ENCODE measurements around a stretch of chr7.

- PRO-cap: no peak
- RAMPAGE, long total RNA, 4 experiments: no peak in any of the 4 experiments
Observed at GRCh38 chr7:150753002-150753719, 15.9 kb downstream of the GIMAP5 start.

- PRO-cap: no peak
- RAMPAGE, long total RNA, 4 experiments: no peak in any of the 4 experiments
Observed at GRCh38 chr7:150947079-150947627, 31.0 kb downstream of the KCNH2 start.

- PRO-cap: no peak
- RAMPAGE, long total RNA, 4 experiments: no peak in any of the 4 experiments
Observed at GRCh38 chr7:150973894-150974385, 4.2 kb downstream of the KCNH2 start.

DNA sequence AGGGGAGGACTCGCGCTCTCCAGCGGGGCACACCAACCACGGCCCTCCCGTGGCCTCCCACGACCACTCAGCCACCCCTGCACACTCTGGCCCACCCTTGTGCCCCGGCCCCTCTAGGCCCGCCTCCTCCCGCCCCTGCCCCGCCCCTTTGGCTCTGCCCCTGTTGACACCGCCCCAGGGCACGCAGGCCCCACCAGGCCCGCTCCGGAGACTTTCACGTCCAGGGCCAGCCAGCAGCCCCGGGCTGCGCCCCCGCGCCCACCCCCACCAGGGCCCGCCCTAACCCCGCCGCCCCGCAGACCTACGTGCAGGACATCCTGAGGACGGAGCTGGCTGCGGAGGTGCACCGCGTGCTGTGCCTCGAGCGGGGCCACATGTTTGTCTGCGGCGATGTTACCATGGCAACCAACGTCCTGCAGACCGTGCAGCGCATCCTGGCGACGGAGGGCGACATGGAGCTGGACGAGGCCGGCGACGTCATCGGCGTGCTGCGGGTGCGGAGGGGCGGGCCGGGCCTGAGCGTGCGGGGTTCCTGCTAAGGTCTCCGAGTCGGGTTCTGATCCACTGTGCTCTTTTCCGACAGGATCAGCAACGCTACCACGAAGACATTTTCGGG, 10.8 kb downstream of the ATG9B start:
- PRO-cap: unidirectional peak, plus-strand start at position 443 of the sequence; unidirectional peak, plus-strand start at position 497 of the sequence
- RAMPAGE, long total RNA, 4 experiments: no peak in any of the 4 experiments

DNA sequence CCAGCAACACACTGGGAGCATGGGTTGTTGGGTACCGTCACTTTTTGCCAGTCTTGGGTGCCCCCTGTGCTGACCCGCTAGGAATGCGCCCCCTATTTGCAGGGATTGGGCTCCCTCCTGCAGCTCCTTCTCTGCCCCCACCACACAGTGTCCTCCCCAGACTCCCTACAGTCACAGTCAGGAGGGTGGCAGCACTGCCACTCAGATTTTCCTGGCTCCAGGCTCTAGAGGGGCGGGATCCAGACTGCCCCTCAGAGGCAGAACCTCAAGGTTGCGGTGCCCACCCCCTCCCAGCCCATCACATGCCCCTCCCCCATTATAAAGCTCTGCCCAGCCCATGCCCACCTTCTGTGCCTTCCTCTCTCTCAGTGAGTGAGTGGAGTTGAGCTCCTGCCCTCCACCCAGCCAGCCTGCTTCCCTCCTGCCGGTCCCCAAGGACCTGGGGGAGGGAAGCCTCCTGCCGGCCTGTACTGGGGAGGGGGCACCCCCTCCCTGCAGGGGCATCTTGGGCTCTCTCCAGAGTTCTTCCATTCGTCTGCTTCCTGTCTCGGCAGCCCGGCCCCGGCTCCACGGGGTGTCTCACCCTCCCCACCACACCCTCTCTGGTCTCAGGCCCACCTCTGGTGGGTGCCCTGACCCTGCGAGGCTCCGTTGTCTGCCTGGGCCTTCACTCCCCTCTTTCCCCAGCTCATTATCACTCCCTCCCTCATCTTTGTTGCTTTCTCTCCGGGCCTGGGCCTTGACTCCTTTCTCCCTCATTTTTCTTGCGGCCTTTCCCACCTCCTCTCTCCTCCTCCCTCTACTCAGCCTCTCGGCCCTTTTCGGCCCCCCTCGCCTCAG, 1.7 kb downstream of the SLC4A2 start:
- PRO-cap: no peak
- RAMPAGE, long total RNA, 4 experiments: no peak in any of the 4 experiments

- PRO-cap: bidirectional peak, plus-strand start at chr7:151115561, minus-strand start at chr7:151115471
- RAMPAGE, long total RNA, 4 experiments: no peak in any of the 4 experiments
Observed at GRCh38 chr7:151115060-151115989, 29.1 kb downstream of the AGAP3 start.

- PRO-cap: no peak
- RAMPAGE, long total RNA, 4 experiments: no peak in any of the 4 experiments
Observed at GRCh38 chr7:151135623-151136140, 31.8 kb downstream of the GBX1 start.

GRCh38 chr7:151246476-151246902, 2.0 kb downstream of the SMARCD3 start:
- PRO-cap: no peak
- RAMPAGE, long total RNA, 4 experiments: no peak in any of the 4 experiments

DNA sequence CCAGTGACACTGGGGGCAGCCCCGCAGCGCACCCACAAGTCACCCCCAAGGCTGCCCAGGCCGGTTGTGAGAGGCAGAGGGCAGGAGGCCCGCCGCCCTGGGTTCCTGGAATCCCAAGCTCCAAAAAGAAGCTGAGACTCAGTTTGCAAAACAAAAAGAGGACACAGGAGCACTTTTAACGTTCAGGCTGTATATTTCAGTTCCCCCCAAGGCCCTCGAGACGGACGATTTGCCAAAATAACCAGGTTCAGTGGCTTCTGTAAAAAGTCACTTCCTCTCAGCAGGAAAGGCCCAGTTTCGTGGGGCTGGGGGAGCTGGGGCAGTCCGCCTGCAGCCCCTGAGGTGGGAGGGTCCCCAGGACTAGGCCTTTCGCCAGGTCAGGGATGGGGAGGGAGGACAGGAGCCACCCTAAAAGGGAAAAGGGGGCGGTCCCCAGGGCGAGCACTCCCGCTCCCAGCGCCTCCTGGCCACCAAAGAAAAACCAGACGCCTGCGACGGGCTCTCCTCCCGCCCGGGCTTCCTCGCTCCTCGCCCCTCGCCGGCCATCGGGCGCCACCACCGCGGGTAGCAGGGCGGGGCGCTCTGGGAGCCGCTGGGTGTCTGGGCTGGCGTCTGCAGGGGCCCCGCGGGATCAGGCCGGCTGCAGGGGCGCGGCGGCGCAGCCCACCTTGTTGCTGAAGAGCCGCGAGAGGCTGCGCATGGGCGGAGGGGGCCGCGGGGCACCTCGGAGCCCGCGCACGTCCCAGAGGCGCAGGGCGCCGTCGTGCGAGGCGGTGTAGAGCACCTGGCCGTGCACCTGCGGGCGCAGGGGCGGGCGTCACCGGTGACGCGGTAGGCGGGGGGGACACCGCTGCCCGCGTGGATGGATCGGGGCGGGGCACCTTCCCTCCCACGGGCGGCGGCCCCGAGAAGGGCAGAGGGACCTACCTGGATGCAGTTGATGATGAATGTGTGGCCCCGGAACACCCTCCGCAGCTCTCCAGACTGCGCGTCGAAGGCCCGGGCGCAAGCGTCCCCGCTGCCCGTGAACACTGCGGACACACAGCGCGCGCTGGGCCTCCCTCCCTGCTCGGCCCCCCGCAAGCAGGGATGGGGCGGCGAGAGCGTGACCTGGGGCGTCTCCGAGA, 28.5 kb downstream of the WDR86 start:
- PRO-cap: bidirectional peak, plus-strand start at position 936 of the sequence, minus-strand start at position 770 of the sequence
- RAMPAGE, long total RNA, 4 experiments: no peak in any of the 4 experiments

DNA sequence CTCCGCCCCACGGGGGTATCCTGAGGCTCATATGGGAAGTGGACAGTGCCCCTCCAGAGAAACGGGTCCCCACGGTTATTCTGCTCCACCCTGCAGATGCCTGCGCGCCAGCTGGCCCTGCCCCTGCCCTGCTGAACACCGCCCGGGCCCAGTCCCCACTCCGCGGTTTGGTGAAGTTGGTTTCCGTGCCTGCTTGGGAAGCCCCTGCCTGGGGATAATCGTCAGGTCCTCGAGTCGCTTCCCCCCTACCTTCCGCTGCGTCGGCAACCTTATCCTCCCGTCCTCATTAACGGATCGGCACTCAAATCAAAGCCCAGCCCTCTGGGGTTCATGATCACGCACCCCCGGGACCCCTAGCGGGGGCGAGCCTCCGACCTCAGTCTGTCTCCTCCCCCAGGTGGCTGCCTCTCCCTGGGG, 27.8 kb downstream of the WDR86 start:
- PRO-cap: no peak
- RAMPAGE, long total RNA, 4 experiments: no peak in any of the 4 experiments

DNA sequence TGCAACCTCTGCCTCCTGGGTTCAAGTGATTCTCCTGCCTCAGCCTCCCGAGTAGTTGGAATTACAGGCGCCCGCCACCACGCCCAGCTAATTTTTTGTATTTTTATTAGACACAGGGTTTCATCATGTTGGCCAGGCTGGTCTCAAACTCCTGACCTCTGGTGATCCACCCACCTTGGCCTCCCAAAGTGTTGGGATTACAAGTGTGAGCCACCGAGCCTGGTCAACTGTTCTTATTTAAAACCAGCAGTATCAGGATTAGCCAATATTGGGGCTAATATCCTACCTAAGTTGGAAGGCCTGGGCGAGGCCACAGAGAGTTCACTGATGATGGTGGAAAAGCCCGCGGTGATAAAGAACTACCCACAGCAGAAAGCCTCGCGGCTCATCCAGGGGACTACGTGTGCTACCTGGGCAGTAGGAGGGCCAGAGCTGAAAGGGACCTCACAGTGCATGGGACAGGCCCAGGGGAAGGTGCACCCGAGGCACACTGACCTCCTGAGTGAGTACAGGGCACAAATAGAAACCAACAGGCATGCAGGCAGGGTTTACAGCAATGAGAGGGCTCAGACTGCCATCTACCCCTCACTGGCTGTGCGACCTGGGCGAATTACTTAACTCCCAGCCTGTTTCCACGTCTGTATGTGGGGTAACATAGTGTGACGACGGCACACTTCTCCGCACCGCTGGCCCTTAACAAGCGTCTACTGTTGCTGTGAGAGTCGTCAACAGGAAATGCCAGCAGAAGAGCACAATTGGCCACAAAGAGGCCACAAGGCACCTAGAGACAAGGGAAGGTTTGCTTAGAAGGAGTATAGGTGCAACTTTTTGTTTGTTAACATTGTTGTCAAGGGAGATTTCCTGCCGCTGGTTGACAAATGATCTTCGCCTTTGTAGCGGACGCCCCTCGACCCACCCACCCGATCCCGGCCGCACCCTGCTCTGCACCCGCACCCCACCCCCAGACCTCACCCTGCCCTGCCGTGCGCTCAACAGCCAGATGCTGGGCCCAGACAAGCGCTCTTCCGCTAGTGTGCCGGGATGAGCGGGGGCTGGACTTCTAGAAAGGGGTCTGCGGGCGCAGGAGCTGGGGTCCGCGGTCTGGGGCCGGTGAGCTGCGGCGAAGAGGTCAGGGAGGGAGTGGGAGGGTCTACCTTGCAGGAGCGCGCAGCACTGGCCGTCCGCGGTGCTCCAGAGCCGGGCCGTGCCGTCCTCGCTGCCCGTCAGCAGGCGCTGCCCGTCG, 1.1 kb downstream of the WDR86 start:
- PRO-cap: bidirectional peak, plus-strand start at position 999 of the sequence, minus-strand start at position 616 of the sequence
- RAMPAGE, long total RNA, 4 experiments: start-site peak on the plus strand in 1 of 4 experiments, centred at position 972 of the sequence, 8 reads per replicate

GRCh38 chr7:151436618-151437328, 3.2 kb downstream of the CRYGN start:
- PRO-cap: no peak
- RAMPAGE, long total RNA, 4 experiments: no peak in any of the 4 experiments

DNA sequence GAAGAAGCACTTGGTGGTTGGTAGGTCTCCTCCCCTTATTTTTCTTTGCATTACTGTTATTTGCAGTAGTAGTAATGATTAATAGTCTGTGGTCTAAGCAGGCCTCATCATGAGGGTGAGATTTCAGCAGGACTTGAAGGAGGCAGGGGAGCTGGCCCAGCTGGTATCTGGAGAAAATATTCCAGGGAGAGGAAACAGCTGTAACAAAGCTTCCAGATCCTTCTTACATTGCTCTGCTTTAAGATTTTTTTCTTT, 31.0 kb upstream of the RHEB start:
- PRO-cap: no peak
- RAMPAGE, long total RNA, 4 experiments: no peak in any of the 4 experiments

- PRO-cap: unidirectional peak, minus-strand start at chr7:151599963; unidirectional peak, minus-strand start at chr7:151599996
- RAMPAGE, long total RNA, 4 experiments: no peak in any of the 4 experiments
Observed at GRCh38 chr7:151599788-151600489, 80.2 kb upstream of the RHEB start.

DNA sequence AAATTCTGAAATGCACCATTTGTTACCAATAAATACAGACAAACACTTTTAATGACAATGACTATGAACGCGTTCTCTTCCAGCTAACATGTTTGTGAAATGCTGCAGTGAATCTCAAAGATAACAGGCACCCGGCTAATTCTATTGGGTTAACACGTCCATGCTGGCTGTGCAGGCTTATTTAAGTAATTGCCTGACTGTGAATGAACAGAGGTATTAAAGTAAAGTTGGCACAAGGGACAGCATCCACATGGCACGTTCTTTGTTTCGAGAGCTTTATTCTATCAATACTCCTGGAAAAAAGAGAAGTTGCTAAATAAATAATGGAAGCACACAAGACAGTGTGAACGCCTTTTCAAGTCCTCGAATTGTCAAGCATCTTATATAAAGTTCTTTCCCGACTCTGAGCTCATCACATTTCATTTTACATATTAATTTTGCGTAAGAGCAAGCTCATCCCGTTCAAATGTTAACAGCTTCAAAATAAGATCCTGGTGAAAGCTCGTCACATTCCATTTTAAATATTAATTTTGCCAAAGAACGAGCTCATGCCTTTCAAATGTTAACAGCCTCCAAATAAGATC, 111.3 kb upstream of the RHEB start:
- PRO-cap: no peak
- RAMPAGE, long total RNA, 4 experiments: no peak in any of the 4 experiments

DNA sequence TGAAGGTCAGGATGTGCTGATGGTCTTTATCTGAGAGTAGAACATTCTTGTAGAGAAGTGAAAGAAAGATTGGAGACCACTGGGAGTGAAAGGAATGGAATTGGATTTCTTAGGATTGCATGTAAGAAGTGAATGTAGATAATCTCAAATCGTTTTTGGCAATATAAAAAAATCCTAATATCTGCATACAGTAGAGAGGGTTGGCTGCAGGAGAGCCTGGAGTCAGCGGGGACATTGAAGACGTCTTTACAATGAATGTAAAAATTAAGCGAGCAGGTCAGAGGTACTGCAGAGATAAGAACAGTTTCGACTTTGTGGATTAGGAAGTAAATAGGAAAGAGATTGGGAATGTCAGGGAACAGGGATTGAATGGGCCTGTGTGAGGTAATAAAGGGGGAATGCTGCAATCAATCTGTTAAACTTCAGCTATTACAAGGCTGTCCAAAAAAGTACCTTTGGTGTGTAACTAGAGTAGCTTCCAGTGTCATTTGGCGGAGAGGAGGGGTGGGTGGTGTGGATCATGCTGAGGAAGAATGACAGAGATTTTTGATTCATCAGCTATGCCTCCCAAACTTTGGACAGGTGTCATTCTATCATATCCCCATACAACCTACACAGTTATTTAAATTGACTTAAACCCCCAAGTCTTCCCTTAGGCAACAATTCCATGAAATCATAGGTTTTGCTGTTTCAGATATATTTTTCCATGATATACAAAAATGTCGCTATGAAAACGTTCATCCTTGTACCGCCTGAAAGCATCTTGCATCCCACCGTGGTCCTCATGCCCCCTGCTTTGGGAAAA, 128.1 kb upstream of the RHEB start:
- PRO-cap: no peak
- RAMPAGE, long total RNA, 4 experiments: no peak in any of the 4 experiments

DNA sequence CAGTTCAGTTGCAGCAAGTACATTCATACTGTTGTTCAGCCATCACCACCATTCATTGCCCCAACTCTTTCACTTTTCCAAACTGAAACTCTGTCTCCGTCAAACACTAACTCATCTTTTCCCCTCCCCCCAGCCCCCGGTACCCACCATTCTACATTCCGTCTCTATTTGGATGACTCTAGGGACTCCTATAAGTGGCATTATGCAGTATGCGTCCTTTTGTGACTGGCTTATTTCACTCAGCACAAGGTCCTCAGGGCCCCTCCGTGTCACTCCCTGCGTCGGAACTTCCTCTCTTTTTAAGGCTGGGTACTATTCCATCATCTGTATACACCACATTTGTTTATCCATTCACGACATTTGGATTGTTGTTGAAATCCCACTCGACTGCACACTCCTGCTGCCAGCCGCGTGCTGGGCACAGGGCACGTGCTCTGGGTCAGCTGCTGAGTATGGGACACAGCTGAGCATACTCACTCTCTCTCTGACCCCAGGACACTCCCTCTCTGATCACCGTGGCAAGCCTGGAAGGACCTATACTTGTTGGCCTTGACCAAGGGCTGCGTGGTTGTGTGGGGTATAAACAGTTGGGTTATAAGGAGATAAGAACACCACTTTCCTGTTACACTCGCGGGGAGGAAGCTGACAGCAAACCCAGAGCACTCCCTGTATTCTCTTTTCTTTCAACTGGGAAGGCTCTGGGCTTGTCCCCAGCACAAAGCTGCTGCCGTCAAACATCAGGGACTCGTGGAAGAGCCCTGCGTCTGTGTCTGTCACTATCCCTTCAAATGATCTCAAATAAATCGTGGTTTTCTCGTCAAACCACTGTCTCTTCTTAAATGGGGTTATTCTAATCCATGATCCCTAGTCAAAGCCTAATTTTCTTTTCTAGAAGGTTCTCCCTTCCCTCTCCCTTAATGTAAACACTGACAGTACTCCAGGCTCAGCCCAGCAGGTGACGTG, 153.0 kb upstream of the RHEB start:
- PRO-cap: no peak
- RAMPAGE, long total RNA, 4 experiments: no peak in any of the 4 experiments

DNA sequence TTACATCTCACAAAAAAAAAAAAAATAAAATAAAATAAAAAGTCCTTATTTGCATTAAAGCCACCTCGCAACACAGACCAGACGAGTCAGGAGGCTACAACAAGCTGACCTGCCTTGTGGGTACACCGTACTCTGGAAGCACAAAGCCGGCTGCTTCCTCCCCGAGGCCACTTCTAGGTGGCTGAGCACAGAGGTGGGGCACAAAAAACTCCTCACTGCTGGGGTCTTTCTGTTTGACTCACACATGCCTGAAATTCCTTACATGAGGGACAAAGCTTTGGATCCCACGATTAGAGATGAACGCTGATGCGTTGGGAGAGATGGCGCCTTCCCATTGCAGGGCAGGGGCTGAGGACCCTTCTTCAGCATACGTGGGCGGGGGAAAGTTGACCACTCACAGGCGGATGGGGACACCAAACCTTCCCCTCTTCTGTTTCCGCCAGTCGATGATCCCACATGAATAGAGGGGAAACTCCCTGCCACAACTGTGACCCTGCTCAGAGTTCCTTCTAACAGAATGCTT, 134.2 kb downstream of the PRKAG2 start:
- PRO-cap: no peak
- RAMPAGE, long total RNA, 4 experiments: no peak in any of the 4 experiments

DNA sequence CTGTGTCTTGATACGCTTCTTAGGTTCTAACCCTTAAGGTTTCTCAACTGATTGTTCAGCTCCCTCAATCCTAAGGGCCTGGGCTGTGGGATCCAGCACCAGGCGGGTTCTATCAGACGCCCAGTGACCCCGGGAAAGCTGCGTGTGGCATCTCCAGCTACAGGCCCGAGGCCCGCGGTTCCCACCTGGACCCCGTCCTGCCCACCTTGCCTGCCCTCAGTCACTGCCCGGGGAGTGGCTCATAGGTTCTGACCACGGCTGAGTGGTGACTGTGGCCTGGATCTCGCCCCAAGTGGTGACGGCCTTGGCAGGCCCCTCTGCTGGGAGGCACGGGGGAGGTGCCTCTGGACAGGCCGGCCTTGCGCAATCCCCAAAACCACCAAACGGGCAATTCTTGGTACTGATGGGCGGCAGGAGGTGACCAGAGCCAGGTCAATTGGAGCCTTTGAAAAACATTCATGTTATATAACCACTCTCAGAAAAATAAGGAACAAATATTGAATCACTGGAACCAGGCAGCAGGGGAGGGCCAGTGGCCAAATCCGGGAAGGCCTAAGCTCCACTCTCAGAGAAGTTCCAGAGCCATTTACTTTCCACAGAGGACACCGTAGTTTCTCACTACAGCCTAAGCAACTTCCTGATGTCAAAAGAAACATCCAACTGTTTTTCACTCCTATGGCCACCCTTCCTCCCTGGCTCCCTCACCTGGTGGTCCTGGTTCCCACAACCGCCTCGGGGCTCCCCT, 83.4 kb downstream of the PRKAG2 start:
- PRO-cap: no peak
- RAMPAGE, long total RNA, 4 experiments: no peak in any of the 4 experiments

DNA sequence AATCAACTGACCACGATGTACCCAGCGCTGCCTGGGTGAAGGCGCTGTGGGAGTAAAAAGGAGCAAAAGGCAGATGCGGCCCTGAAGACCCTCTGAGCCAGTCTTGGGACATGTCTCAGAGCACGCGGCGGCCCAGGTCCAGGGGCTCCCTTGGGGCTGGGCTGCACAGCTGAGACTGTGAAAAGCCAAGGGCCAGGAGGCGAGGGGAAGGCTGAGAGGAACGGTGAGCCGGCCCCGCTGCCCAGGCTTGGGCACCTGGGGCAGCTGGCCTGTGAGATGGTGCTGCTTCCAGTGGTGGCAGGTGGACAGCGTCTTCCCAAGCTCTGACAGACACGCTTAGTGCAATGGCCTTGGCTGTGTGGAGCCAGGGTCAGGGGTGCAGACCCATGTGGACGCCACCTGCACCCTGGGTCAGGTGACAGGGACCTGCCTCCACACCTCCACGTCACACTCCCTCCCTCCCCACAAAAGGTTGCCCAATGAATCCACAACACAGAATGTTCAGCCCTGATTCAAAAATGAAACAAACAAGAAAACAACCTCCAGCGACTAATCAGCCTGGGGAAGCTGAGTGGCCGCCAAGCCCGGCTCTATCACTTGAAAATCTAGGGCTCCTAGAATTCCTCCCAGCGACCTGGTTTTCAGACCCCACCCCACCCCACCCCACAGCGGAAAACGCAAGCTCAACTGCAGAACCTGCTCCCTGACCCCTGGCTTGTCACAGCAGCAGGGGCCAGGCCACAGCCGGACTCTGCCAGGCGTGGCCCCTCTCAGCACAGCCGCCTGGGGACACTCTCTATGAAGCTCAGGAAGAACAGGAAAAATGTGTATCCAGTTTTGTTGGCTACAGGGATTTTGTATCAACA, 54.3 kb downstream of the PRKAG2 start:
- PRO-cap: no peak
- RAMPAGE, long total RNA, 4 experiments: no peak in any of the 4 experiments

All from esophagus squamous epithelium (tissue), 4 donors.